ENCODE data around the genes SLC2A2 and PLD1.

- PRO-cap, 8 experiments, result peak in 1 of 8 experiments; most common minus-strand start chr3:171017324 (in 1)
Measured at GRCh38 chr3:171017178-171017578, 9.3 kb downstream of the SLC2A2 start.

DNA sequence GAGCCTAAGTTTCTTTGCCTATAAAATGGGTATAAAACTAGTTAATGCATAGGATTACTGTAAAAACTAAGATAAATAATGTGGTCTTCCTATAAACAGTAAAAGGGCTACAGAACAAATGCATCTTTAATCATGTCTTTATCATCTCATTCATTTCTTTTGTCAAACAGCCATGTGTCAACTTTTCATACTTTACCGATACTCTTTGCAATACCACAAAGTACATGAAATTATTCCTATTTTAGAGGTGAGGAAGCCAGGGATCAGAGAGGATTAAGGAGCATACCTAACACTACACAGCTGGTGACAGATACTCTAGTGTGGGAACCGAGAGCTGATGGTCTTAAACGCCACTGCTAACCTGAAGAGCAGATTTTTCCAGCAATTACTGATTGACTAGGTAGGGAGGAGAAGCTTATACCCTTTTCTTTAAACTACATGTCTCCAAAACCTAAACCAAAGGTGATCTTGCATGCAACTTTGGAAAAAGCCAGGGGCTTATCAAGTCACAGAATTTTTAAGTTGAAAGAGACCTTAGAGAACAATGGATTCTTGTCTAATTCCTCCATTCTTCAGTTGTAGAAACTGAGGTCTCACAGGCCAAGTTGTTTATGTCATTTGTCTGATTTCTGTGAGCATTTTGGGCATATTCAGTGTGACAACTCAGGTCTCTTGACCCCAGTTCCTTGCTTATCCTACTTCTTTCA lies 2.3 kb downstream of the SLC2A2 start:
- PRO-cap, 8 experiments, result no peak in any of the 8 experiments

DNA sequence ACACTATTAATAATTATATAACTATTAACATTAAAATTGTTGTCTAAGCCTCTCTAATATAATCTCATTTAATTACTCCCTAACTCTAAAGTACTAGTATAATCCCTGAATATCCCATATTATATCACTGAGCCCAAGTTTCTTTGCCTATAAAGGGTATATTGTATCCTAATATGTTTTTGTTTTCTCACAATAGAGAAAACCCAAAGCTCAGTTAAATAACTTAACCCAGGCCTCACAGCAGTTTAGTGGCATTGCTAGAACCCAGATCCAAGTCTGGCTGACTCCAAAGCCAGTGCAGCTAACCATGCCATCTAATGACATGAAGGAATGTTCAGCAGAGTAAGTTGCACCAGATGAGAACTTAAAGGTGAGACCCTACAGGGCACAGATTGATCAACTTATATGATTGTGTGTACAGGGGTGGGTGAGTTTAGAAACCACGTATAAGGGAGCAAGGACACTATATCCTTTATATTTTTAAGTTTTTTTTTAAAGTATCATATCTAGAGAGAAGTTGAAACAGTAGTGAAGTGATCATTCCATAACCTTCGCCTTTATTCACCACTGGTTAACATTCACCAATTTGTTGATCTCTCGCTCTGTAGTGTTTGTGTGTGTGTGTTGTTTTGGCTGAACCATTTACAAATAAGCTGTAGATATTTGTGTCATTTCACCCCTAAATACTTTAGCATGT lies 1.0 kb downstream of the SLC2A2 start:
- PRO-cap, 8 experiments, result no peak in any of the 8 experiments

GRCh38 chr3:171026381-171027294 lies at the start of gene SLC2A2:
Gene SLC2A2, minus strand, starts transcription at chr3:171026720.
- PRO-cap, 8 experiments, result no peak in any of the 8 experiments

DNA sequence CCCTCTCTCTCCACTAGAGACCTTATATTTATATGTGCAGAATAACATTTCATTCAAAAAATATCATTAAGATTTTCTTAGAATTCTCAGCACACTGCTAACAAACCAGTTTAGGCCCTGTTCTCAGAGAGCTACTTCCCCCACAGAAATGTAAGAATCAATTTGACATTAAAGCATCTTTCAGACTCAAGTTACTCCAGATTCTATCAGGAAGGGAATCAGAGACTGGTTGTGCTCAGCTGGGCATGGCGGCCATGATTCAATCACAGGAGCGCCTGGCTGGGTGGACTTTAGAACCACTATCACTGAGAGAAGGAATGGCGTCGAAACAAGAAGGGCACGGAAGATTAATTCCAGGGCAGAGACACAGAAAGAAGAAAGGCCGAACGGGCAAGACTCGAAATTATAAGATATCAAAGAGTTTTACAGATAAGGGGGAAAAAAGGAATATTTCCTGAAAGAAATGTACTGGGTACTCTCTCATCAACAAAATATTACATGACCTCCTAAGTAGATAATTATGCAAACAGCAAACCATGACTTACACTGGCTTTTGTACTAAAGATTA lies 6.2 kb downstream of the TNIK start:
- PRO-cap, 8 experiments, result no peak in any of the 8 experiments

DNA sequence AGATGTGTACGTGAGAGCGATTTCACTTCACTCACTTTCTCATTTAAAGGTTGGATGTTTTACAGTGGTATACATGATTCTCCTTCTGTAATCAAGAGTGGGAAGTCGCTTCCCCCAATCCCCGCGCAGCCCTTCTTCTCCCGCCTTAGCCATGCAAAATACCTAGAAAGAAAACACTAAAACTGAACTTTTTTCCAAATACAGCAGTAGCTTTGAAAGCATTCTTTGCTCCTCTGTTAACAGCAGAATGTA lies 1.1 kb upstream of the TNIK start:
- PRO-cap, 8 experiments, result peak in 1 of 8 experiments; most common plus-strand start position 87 of the sequence (in 1)

GRCh38 chr3:171677372-171678204 lies 132.7 kb downstream of the PLD1 start:
- PRO-cap, 8 experiments, result no peak in any of the 8 experiments

- PRO-cap, 8 experiments, result peak in 2 of 8 experiments; most common minus-strand start chr3:171777766 (in 1)
Measured at GRCh38 chr3:171777115-171777907, 33.0 kb downstream of the PLD1 start.

GRCh38 chr3:171792387-171793129 lies 17.7 kb downstream of the PLD1 start:
- PRO-cap, 8 experiments, result no peak in any of the 8 experiments

DNA sequence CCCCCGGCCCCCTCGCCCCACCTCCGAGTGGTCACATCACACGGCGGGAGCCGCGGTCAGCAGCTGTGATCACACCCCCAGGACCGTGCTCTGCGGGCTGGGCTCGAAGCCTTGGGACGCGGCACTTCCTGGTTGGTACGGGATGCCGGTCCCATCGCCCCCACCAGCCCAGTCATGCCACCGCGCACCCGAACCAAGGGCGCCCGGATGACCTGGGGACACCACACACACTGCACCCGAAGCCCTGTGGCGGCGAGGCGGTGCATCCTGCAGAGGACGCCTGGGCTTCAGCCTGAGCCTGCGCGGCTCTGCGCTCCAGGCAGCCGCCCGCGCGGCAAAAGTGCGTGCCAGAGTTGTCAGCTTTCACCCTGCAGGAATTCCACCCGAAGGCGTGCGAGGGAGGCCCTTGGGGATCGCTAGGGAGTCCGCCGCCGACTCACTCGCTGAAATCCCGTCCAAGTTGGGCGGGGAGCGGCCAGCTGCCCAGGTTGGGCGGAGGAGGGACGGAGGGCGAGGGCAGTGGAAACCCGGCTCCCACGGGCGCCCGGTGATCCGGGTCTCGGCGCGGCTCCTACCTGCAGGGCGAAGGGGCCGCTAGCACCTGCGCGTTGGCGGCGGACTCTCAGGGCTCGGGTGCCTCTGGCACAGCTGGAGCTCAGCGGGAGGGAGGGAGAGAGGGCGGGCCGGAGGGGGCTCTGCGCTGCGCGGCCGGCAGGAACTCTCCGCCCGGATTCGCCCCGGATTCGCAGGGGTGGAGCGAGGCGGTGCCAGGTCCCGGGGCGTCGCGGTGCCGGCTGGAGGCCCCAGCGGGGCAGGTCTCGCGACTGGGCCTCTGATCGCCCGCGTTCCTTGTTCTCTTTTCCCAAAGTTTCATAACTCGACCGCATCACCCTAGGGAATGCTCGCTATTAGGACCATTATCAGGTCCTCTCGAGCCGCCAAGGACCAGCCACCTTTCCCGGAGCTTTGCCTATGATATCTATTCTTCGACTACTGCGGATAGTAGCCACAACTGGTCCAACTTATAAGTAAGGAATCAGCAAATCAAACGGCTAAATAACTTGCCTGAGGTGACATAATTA lies at the start of gene PLD1:
TSS of gene PLD1 (minus strand) at position 660 of the 1,082 bp plus-strand sequence.
- PRO-cap, 8 experiments, result peak in 8 of 8 experiments; most common plus-strand start position 272 of the sequence (in 7); most common minus-strand start position 641 of the sequence (in 5)

- PRO-cap, 8 experiments, result no peak in any of the 8 experiments
Measured at GRCh38 chr3:171825210-171825874, 15.1 kb upstream of the PLD1 start.

DNA sequence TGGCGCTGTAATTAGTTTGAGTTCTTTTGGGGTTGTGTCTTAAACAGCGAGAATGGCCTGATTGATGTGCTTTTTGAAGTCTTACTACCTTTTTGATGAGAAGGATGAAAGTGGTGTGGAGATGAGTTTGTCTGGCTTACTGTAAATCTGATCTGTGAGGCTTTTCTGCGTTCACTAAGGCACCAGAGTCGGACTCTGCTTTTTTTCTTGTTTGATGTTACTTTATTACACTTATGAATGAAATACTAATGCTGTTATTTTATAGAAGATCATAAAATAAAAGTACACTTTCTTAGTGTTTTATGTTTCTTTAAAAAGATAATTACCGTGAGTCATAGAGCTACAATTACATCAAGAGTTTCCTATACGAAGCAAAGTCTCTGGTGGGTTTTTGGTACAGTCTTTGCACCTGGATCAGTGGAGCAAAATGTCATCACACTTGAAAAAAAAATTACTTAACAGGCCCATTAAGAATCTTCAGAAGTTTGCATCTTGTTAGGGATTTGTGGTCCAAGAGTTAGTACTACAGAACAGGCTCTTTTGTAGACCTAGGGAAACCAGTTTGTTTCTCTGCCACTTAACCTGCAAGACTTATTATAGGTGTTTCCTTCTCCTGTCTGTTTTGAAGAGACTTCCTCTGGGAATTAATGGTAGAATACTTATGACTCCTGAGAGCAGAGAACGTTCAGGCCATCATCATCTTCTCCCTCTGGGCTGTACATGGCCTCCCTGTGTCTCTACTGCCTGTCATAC lies 28.0 kb downstream of the FNDC3B start:
- PRO-cap, 8 experiments, result no peak in any of the 8 experiments

DNA sequence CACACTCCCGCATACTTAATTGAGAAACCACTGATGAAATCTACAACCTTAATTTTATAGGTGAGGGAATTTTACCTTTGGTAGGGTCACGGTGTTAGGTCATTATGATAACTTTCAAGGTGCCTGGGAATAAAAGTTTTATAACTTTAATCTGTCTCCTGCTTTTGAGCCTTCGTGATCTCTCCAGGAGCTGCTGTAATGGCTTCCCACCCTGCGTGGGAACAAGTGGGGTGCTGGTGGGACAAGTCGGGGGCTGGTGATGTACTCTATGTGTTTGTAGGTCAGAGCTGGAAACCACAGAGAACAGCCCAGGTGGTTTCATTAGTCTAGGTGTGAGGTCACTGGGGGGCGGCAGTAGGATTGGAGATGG lies 115.3 kb downstream of the FNDC3B start:
- PRO-cap, 8 experiments, result no peak in any of the 8 experiments

DNA sequence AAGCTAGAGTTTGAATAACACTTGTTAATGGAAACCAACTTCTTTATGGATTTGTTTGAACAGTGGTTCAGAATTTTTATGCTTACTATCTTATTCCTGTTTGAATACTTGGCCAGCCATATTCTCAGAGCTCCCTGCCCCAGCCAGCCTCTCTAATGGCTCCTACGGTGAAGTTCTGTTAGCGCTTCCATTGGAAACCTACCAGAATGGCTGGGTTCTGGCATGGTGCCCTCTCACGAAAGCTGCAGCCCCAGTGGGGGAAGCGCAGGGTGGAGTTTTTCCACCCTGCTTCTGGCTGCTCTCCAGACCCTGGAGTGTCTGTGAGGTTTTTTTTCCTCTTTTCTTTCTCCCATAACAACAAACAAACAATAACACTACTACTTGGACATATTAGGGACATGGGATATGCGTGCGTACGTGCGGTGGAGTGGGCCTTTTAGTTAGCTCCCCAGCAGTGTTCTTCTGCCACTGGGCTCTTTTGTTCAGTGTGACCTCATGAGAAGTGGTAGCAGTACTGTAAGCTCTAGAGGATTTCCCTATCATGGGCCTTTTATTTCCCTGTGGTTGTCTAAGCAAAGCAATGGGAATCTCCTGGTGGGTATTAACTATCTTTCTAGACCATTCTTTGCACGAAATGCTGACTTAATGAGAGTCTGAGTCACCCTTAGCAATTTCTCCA lies 161.8 kb downstream of the FNDC3B start:
- PRO-cap, 8 experiments, result no peak in any of the 8 experiments

DNA sequence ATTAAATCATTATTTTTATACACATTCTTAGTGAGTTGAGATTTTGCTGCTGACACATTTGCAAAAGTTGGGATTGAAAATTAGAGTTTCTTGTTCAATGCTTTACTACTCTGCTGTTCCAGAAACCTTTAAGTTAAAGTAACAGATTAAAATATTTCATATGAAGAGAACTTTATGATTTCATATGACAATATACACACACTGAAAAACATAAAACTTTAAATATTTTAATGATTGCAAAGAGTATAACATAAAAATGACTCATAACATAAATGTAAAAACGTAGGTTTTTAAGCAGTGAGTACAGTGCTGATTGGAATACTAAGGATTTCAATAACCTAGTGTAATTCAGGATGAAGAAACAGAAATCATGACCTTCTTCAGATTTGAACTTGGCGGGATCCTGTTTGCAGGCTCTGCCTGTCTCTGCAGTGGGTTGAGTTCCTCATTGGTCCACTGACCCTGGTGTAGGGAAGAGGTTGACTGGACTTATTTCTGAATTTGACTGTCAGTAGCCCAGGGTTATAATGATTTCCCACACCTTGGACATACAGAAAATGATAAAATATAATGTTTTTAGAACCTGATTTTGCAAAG lies 171.6 kb downstream of the FNDC3B start:
- PRO-cap, 8 experiments, result no peak in any of the 8 experiments

GRCh38 chr3:172315298-172316012 lies 132.8 kb downstream of the GHSR start:
- PRO-cap, 8 experiments, result no peak in any of the 8 experiments

- PRO-cap, 8 experiments, result no peak in any of the 8 experiments
Measured at GRCh38 chr3:172411580-172411920, 36.7 kb downstream of the GHSR start.

- PRO-cap, 8 experiments, result no peak in any of the 8 experiments
Measured at GRCh38 chr3:172586366-172586904, 63.2 kb upstream of the TNFSF10 start.

DNA sequence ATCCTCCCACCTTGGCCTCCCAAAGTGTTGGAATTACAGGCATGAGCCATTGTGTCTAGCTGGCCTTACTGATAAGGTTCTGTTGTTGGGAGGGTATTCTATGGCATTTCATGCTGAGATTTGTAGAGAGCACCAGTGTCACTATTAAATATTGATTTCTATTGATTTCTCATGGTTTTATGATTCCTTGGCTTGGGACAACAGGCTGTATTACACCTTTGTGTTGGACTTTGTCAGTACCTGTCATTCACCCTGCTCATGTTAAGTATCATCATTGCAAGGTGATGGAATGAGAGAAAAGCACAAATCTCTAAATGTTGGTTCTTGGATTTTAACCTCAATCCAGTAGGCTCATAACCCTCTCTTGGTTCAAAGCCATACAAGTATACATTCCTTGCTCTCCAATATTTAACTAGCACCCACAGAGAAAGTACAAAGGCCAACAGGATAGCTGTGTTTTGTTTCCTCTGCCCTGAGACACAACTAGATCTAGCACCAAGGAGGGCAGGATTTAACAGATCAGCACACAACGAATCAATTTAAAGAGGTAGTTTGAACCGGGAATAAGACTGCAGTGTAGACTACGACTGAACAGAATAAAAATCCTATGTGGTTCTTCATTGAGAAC lies 77.9 kb upstream of the TNFSF10 start:
- PRO-cap, 8 experiments, result no peak in any of the 8 experiments

DNA sequence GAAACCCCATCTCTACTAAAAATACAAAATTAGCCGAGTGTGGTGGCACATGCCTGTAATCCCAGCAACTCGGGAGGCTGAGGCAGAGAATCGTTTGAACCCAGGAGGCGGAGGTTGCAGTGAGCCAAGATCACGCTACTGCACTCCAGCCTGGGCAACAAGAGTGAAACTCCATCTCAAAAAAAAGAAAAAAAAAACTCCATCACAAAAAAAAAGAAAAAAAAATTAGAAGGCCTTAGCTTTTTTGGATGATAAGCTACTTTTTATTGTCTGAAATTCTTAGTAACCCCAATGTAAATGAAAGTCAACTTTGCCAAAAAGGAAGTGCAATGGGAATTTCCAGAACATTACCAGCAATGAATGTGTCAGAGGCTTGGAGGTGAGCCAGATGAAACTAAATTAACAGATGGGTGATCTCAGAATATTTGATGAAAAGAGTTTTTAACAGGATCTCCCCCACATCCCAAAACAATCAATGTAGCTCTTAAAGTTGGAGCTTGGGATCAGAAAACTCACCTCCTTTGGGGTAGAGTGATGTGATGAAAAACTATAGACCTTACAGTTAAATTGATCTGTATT lies 84.0 kb upstream of the TNFSF10 start:
- PRO-cap, 8 experiments, result no peak in any of the 8 experiments